ENCODE measurements around a stretch of chr2.

- RRBS, 2 experiments, result no CpG with 5 or more reads among the region's 7 CpGs
Observed at GRCh38 chr2:226770551-226771374, 28.9 kb downstream of the IRS1 start.

- RRBS, 2 experiments, result no CpG with 5 or more reads among the region's 5 CpGs
Observed at GRCh38 chr2:226794360-226794929, 5.2 kb downstream of the IRS1 start.

DNA sequence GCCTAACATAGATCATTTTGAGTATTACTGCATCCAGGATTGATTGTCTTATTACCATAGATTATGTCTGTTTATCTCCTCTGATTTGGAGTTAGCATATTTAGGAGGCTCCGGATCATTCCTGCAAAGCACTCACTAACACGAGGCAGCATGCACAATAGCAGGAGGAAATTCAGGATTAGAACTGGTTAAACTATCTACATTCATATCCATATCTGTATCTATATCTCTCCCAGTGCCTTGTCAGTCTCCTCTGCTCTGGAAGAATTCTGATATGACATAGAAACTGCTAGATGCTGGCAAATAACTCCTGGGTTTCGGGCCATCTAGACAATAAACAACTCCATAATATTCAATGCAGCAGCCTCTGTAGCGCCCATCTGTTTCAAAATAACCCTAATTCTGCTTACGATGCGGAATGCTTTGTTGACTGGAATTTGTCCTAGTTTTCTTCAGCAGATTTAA, 149.2 kb downstream of the RHBDD1 start:
- RRBS, 2 experiments, result no CpG with 5 or more reads among the region's 6 CpGs

- RRBS, 2 experiments, result no CpG with 5 or more reads among the region's 6 CpGs
Observed at GRCh38 chr2:227414637-227415272, 27.0 kb upstream of the SCYGR1 start.

GRCh38 chr2:227555278-227555981, 43.3 kb upstream of the SCYGR2 start:
- RRBS, 2 experiments, result no CpG with 5 or more reads among the region's 3 CpGs

DNA sequence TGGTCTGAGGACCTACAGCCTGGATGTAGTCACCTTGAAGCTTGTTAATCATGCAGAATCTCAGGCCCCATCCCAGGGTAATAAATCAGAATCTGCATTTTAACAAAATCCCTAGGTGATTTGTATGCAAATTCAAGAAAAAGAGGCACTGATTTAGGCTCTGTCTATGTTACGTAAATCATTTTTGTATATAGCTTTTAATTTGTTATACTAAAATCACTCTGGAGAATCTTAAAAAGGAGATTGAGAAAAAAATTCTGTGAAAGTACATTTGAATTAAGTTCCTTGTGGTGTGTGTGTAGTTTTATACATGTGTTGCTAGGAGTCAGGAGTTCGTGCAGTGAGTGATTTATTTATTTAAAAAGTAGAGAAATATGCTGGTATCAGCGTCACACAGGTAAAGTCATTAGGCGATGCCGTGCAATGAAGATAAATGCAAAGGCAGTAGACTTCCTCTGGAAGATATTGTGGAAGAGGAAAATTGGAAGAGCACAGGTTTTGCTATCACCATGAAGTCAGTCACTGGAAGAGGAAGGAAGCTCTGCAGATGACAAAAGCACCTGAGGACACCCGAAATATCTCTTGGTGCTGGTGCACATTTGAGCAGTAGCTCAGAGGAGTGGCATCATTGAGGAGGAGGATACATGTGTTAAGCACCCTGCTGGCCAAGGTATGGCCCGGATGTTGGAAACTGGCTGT, 33.0 kb upstream of the SCYGR2 start:
- RRBS, 2 experiments, result no CpG with 5 or more reads among the region's 7 CpGs

DNA sequence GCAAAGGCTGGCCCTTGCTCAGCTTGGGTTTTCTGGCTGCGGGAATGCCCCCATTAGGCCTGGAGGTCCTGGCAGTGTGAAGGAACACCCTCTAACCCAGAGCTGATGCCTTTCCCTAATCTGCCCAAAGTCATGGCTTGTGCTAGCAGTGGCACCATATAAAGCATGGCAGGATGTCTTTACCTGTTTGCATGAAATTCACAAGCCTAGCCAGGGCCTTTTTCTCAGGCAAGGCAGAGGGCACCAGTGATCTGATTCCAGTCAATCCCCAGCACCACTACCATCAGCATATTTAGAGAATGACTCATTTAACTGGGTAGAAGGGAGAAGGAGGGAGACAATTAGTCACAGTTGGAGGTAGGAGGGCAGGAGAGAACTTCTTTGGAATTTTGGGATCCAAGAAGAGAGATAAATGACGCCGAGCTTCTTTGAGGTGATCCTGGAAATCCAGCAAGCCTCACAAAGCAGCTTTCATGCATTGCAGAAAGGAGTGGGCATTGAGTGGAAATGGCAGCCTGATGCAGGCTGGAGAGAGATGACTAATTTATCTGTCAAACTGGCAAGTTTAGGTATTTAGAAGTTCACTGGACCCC, 8.2 kb upstream of the DAW1 start:
- RRBS, 2 experiments, result no CpG with 5 or more reads among the region's 3 CpGs

GRCh38 chr2:229060306-229060787, 210.7 kb downstream of the PID1 start:
- RRBS, 2 experiments, result no CpG with 5 or more reads among the region's 4 CpGs

- RRBS, 2 experiments, result no CpG with 5 or more reads among the region's 3 CpGs
Observed at GRCh38 chr2:229078138-229078676, 192.9 kb downstream of the PID1 start.

- RRBS, 2 experiments, result no CpG with 5 or more reads among the region's 7 CpGs
Observed at GRCh38 chr2:229221129-229222298, 49.6 kb downstream of the PID1 start.

DNA sequence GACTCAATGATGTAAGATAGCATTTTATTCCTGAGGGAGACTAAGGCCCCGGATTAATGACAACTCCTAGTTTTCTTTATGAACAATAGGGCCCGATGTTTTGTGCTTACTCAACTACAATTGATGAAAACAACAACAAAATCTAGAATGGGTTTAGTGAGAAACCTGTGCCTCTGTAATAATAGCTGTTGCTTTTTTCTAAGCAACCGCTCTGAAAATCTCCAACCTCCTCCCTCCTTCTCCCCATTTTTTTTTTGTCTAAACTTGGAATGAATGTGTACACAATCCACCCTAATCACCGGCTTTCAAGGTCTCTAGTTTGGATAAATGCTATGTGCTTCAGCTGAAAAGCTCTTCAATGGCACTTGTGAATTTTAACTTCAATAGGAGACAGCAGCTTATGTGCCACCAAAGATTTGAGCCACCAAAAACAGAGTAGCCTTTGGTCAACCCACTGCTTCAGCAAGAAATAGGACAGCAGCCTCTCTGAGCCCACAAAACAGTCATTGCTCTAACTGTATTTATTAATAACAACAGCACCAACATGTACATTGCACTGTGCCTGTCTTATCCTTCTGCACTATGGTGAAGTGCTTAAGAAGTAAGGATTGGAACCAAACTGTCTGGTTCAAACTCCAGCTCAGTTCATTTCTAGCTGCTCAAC, 4.9 kb downstream of the PID1 start:
- RRBS, 2 experiments, result no CpG with 5 or more reads among the region's 4 CpGs

DNA sequence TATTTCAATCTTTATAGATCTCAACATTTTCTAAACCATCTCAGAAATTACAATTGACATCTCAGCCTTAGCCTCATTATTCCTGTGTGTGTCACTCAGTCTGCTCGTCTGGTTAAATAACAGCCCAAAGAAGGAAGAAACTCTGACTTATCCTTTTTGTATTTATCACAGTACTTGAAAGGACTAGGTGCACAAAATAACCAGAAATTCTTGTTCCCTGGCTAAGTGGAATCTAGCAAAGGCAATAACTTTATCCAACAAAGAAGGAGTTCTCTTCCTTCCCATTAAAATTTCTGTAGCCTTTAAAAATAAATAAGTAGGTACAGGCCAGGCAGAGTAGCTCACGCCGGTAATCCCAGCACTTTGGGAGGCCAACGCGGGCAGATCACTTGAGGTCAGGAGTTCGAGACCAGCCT, 139.9 kb upstream of the PID1 start:
- RRBS, 2 experiments, result no CpG with 5 or more reads among the region's 6 CpGs

DNA sequence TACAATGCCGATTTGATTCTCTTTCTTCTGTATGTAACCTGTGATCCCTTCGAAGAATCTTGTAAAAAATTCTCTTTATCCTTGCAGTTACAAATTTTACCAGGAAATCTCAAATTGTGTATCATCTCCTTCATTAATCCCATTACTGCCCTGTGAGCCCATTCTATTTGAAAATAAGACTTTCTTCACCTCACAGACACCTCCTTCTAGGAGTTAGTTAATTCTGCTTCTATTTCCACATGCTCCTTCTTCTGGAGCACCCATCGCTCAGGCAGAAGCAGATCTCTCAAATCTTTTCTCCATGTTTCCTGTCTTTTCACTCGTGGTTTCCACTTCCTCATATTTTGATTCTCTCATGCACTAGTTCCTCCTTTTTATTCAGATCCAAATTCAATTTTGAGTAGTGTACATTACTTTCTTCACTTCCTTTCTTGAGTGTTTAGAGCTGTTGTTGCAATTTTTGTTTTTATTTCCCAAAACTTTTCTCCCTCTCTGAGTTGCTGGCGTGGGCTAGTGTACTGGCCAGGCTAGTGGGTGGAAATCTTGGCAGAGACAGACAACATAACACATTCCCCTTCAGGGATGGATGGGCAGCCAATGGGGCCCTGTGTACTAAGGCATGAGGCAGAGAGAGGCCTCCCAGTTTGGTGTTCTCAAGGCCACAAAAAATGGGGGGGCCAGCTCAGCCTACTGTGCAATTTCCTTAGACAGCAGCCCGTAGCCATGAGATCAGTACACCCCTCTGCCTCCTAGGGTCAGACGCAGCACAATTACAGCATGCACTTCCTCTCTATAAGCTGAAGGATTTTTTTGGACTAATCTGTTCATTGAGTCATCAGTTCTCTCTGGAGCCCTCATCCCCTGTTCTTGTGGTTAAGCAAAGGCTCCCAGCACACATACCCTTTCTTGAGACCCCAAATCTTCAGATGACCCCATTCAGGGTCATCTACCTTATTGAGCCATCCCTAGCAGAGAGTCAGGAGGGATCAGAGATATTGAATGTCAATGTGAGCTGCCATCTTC, 145.1 kb upstream of the PID1 start:
- RRBS, 2 experiments, result no CpG with 5 or more reads among the region's 7 CpGs

- RRBS, 2 experiments, result 2 to 3% methylated on average over 30 of the region's 66 CpGs
Observed at GRCh38 chr2:229713253-229714095, 881 bp downstream of the DNER start.

DNA sequence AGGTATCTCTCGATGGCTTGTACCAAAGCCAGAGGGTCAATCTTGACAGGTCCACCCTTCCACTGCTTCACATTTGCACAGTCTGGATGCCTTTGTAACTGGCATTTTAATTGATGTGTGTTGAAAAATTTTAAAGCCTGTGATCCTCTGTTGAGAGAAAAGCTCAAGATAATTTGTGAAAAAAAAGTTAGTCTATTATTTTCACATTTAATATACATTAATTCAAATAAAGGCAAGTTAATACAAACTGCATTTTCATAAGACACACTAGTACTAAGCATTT, 78.6 kb upstream of the DNER start:
- RRBS, 2 experiments, result no CpG with 5 or more reads among the region's 1 CpG

DNA sequence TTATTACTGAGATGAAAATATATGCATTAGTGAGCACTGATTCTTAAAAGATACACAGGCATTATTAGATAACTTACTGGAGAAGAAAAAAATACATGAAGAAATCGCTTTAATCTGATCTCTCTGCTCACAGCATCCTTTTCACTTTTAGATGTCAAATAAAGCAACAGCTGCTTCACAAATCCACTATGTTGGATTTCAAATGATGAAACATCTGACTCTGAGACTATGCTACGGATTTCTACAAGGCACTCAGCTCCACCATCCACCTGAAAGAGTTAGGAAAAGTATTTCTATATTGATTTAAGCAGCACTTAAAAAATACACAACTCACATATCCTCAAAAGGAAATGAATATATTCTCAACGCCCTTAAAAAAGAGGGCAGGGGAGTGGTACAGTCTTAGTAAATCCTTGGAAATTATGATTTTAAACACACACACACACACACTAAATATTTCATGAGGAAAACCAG, 82.2 kb upstream of the DNER start:
- RRBS, 2 experiments, result no CpG with 5 or more reads among the region's 3 CpGs

DNA sequence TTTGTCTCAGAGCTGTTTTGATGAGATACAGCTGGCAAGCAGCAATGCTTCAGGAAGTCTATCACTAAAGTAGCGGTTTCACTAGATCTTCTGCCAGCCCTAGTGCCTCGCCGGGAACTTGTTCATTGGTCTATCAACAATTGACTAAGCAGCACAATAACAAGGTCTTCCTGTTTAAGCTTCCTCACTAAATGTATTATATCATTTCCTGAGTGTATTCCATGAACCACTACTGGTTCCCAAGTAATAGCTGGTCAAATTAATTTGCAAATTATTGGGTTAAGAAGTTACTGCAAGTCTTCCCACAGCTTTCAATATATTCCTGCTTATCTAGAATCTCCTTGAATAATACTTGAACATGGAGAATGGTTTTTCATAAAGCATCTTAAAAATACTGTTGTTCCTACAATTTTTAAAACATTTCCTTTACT, 69.1 kb downstream of the TRIP12 start:
- RRBS, 2 experiments, result no CpG with 5 or more reads among the region's 3 CpGs

GRCh38 chr2:230202398-230203166, 17.2 kb downstream of the SP110 start:
- RRBS, 2 experiments, result no CpG with 5 or more reads among the region's 10 CpGs

All from bronchial epithelial cell (primary cell).